CD14-positive monocyte (primary cell): Measurements from ENCODE around the gene CTXN3.

GRCh38 chr5:126462177-126462572, 39.0 kb downstream of the GRAMD2B start:
- CAGE, long polyA plus RNA, result no peak

GRCh38 chr5:126493085-126493591, 69.9 kb downstream of the GRAMD2B start:
- CAGE, long polyA plus RNA, result no peak

GRCh38 chr5:126503578-126504429, 80.6 kb downstream of the GRAMD2B start:
- CAGE, long polyA plus RNA, result no peak

GRCh38 chr5:126526381-126526942, 68.6 kb downstream of the ALDH7A1 start:
- CAGE, long polyA plus RNA, result no peak

DNA sequence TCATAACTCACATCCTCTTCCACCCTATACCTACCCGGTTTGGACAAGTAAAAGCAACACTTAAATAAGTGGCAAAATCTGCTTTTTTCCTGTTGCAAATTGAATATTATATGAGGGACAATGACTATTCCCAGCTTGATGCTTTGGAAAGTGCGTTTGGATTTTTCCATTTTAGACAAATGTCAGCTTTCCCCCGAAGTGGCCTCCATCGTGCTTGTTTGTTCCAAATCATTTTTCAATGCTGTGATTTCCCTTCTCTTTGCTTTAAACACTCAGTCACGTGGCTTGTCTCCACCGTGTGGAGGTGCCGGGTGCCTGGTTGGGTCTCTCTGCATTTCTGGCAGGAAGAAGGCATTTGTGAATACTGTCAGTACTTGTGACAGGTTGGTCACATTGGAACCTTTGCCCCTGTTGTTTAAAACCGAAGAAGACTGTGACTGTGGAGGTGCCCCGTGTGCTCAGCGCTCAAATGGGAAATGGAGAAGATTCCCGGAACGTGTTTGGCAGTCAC, 74.4 kb downstream of the LMNB1 start:
- CAGE, long polyA plus RNA, result no peak

DNA sequence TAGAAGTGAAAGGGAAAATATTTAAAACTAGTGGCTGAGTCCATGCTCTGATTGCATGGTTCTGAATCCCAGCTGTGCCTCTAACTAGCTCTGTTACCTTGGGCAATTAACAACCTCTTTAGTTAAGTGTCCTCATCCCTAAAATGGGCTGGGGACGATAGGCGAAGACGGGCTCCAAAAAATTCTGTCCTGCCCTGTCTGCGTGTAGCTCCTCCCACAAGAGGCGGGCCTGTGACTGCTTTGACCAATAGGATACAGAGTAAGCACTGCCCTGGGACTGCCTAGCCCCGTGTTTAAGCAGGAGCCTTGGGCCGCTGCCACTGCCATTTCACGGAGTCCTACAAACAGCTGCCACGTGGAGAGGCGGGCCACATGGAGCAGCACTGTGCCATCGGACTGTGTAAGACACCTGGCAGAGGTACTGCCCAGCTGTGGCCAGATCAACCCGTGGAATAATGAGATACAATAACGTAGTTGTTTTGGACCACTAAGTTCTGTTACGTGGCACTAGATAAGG, 87.0 kb downstream of the LMNB1 start:
- CAGE, long polyA plus RNA, result no peak

DNA sequence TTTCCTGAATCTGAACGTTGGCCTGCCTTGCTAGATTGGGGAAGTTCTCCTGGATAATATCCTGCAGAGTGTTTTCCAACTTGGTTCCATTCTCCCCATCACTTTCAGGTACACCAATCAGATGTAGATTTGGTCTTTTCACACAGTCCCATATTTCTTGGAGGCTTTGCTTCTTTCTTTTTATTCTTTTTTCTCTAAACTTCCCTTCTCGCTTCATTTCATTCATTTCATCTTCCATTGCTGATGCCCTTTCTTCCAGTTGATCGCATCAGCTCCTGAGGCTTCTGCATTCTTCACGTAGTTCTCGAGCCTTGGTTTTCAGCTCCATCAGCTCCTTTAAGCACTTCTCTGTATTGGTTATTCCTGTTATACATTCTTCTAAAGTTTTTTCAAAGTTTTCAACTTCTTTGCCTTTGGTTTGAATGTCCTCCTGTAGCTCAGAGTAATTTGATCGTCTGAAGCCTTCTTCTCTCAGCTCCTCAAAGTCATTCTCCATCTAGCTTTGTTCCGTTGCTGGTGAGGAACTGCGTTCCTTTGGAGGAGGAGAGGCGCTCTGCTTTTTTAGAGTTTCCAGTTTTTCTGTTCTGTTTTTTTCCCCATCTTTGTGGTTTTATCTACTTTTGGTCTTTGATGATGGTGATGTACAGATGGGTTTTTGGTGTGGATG, 118.0 kb downstream of the LMNB1 start:
- CAGE, long polyA plus RNA, result no peak

DNA sequence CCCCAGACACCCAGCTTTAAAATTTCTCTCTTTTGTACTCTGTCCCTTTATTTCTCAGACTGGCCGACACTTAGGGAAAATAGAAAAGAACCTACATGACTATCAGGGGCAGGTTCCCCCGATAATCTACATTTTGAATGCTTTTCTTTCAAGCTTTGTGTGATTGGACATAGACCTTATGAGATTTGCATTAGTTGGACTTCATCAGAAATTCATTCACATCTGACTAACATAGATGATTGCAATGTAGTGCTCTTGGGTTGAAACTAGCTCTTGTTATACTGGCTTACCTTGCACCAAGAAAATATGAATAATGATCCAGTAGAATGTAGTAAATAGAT, 119.0 kb downstream of the MARCHF3 start:
- CAGE, long polyA plus RNA, result no peak

DNA sequence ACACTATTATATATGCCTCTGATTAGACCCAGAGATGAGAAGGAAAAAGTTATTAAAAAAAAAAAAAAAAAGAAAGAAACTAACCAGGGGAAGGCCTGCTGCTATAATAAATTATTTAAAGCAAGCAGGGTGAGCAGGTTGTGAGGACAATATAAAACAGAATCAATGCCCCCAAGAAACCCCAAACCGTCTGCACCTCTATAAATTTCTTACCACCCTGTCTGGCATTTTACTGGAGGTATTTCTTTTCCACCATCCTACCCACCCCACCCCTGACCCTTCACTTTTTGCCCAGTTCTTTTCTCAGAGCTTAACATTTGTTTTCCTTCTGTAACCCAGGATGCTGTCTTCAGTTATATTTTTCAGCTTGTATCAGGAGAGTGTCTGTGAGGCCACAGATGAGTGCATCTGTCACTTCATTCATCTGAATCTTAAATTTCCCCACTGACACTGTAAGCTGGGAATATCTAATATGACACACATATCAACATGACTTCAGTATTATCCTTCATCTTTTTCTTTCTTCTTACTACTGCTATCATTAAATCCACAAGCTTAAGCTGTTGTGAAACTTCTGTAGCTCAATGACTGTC, 5.0 kb downstream of the MARCHF3 start:
- CAGE, long polyA plus RNA, result no peak

- CAGE, long polyA plus RNA, result no peak
Measured at GRCh38 chr5:127029839-127030495, 391 bp downstream of the MARCHF3 start.

- CAGE, long polyA plus RNA, result no peak
Measured at GRCh38 chr5:127228770-127229162, 61.8 kb upstream of the MEGF10 start.

DNA sequence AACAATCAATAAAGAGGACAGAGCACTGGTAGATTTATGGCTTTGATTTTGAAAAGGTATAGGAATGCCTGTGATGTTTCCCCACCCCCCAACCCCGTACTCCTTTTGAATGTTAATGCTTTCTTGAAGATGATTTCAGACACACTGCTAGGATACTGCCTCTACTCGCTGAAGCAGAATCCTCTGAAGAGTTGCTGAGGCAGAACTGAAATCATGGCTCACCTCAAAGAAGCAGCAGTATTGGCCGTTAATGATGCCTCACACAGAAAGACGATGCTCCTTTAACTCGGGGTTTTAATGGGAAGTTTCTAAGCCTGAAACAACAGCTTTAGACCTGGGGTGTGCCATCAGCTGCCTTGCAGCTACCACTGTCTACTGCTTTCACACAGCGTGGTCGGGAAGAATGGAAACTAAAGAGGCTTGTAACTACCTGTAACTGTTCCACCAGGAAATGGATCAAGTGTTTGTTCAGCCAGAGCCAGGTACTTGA, at the start of gene CTXN3:
TSS of gene CTXN3 (plus strand) at position 176 of the 490 bp plus-strand sequence.
- CAGE, long polyA plus RNA, result no peak

DNA sequence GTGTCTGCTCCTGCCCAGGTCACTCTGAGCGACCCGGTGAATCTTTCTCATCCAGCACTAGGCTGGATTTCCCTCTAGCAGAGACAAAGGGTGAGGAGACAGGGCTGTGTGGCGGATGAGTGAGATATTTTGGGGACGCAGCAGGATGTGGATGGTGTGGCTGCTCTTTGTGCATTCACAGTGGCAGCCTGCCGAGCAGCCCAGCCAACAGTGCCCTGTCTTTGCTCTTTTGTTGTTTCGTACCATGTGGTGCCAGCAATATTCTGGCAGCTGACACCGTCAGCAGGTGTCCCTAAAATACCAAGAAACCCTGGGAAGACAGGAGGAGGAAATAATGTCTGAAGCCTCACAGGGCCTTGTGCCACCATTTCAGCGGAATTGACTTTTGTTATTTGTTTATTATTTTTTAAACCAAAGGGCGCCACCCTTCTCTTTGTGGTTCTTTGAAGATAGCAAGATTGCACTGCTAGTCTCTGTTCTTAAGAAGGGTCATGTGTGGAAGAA, 141.4 kb downstream of the CCDC192 start:
- CAGE, long polyA plus RNA, result no peak

- CAGE, long polyA plus RNA, result no peak
Measured at GRCh38 chr5:128022831-128023694, 60.5 kb upstream of the SLC12A2 start.

- CAGE, long polyA plus RNA, result no peak
Measured at GRCh38 chr5:128118639-128118982, 35.0 kb downstream of the SLC12A2 start.

GRCh38 chr5:128171439-128171810, 87.9 kb downstream of the SLC12A2 start:
- CAGE, long polyA plus RNA, result no peak

GRCh38 chr5:128966115-128966671, 905 bp downstream of the SLC27A6 start:
- CAGE, long polyA plus RNA, result no peak

DNA sequence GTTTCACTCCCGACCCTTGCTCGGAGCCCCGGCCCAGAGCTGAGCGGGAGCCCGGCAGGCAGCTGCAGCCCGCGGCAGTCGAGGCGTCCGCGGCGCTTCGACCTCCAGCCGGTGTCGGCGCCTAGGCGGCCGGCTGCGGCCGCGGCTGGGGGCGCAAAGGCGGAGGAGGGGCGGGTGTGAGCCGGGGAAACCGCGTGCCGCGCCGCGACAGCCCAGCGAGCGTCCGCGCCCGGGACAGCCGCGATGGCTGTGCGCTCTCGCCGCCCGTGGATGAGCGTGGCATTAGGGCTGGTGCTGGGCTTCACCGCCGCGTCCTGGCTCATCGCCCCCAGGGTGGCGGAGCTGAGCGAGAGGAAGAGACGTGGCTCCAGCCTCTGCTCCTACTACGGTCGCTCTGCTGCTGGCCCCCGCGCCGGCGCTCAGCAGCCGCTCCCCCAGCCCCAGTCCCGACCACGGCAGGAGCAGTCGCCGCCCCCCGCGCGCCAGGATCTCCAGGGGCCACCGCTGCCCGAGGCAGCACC, 382 bp downstream of the CHSY3 start:
- CAGE, long polyA plus RNA, result no peak

DNA sequence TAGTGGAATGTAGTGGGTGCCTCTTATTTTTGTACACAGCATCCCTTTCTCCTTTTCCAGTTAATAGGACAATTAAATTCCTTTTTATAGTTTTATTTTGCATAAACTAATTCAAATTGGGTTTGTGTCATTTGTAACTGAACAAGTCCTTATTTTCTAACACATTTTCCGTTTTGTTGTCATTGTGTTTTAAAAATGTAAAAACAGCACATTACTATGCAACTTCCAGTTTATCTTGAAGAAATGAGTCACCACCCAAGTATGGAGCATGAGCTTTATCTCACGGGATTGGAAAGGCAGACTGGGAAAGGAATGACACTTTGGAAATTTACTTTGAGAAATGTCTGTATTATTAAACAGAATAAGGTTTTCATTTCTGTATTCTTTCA, 432.9 kb downstream of the CHSY3 start:
- CAGE, long polyA plus RNA, result no peak

- CAGE, long polyA plus RNA, result no peak
Measured at GRCh38 chr5:131019778-131020352, 145.2 kb downstream of the HINT1 start.